ENCODE data around the genes PPP1R2C, FUNDC1 and DIPK2B.

GRCh38 chrX:42247140-42247503 is 323.8 kb upstream of the CASK start:
- PRO-cap = no peak
- RRBS, 2 experiments = no CpG with 5 or more reads among the region's 7 CpGs

DNA sequence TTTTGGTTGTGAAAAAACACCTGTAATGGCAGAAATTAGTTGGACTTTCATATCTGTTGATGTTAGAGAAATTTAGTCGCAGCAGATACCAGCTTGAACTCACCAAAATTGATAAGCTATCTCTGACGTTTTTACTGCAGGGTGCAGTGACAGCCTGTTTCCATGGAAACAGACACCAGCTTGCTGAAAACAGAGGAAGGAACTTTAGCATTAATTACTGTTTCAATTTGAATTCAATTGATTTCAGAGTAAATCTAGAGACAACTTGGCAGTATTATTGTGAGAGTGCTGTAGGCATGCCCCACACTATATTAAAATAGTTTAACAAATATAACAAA is 246.5 kb downstream of the PPP1R2C start:
- PRO-cap = no peak
- RRBS, 2 experiments = no CpG with 5 or more reads among the region's 2 CpGs

DNA sequence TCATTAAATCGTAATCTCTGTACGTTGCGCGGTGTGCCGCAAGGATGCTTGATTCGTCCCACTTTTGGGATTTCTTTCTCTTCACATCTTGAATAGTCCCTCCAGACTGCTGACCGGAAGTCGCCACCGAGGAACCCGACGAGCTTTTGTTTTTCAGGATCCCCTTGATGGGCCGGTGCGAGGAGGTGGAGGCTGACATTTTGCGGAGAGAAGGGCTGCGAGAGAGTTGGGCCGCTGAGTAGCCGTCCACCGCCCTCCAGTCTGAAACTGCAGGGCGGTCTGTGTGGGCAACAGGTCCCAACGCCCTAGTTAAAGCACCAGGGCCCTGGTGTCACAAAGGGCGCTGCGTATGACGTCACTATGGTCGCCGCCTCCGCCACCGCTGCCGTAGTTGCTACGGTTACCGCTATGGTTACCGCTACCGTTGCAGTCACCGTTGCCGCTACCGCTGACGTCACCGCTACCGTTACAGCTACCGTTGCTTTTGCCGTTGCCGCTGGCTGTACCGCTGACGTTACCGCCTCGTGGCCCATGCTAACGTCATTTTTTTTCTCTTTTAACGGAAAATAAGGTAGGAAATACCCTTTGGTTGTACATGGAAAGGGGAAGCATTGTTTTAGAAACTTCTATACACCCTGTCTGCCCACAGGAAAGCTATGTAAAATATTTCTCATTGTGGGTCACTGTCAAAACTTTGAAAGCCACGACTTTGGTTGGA is at the start of gene PPP1R2C:
PPP1R2C (minus strand) TSS at position 283 of the 718 bp plus-strand sequence.
- PRO-cap = no peak
- RRBS, 2 experiments = 34 to 55% methylated on average over 6 to 7 of the region's 48 CpGs

GRCh38 chrX:42815964-42816493 is 38.1 kb upstream of the PPP1R2C start:
- PRO-cap = no peak
- RRBS, 2 experiments = no CpG with 5 or more reads among the region's 4 CpGs

- PRO-cap = no peak
- RRBS, 2 experiments = no CpG with 5 or more reads among the region's 2 CpGs
Observed at GRCh38 chrX:43658643-43658903, 2.5 kb downstream of the MAOA start.

GRCh38 chrX:43693494-43693879 is 37.4 kb downstream of the MAOA start:
- PRO-cap = no peak
- RRBS, 2 experiments = no CpG with 5 or more reads among the region's 1 CpG

- PRO-cap = no peak
- RRBS, 2 experiments = 19 to 23% methylated on average over 5 to 9 of the region's 20 CpGs
Observed at GRCh38 chrX:43969212-43970000, 3.8 kb downstream of the NDP start.

- PRO-cap = no peak
- RRBS, 2 experiments = no CpG with 5 or more reads among the region's 7 CpGs
Observed at GRCh38 chrX:43970060-43970576, 3.1 kb downstream of the NDP start.

DNA sequence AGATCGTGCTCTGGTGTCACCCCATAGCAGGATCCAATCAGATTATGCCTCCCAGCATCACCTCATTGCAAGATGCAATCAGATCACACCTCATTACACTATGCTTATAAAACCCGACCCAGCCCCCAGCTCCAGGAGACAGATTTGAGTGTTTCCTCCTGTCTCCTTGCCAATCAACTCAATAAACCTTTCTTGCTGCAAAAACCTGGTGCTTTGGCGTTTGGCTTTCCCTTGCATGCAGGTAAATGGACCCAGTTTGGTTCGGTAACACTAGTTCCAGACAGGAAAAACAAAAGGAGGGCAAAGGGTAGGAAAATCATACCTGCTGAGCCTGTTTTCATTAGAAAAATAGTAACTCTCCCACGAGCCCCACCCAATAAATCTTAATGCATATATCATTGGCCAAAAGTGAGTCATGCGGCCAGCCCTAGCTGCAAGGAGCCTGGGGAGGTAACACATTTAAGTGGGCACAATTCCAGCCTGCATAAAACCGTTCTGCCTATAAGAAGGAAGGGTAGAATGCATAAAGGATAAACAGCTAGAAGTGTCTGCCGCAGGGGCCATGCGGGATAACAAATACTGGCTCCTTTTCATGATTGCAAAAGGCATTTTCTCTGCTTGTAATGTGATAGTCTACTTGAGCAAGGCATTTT is 37.3 kb downstream of the EFHC2 start:
- PRO-cap = no peak
- RRBS, 2 experiments = no CpG with 5 or more reads among the region's 9 CpGs

DNA sequence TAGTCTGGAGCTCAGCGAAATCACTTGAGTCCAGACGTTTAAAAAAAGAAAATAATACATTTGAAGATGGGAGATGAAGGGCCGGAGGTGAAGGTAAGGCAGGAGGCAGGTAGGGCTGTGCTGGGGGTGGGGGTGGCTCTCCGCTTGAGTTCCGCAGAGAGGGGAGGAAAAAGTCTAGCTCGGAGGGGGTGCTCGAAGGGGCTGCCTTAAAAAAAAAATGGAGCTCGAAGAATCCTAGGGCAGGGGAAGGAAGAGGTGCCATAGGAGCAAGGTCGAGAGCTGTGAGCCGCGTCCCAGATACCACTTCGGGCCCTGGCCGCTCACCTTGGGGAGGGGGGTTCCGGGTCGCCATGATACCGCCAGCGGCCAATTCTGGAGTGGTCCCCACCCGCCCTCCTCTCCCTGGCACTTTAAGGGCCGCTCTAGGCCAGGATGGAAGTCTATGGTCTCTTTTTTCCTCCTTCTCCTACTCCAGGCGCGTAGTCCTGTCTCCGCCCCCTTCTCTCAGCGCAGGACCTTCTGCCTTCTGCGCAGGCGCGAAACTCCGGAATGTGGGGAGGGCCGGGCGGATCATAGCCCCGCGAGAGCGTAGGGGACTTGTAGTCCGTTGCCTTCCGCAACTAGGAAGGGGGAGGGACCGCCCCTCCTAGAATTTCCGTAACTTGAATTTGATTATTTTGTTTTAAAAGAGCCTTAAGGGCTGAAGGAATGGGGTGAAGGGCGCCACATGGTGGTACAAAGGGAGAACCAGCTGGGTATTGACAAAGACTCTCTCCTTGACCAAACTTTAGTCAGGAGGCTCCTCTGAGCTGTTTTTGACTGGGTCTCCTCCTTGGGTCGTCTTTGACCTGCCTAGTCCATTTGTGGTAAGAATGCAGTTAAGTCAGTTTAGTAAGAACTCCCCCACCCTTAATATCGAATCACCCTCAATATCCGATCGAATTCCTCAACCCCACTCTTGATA is at the start of gene FUNDC1:
FUNDC1 (minus strand) TSS at position 379 of the 964 bp plus-strand sequence.
- PRO-cap = no peak
- RRBS, 2 experiments = no CpG with 5 or more reads among the region's 41 CpGs

DNA sequence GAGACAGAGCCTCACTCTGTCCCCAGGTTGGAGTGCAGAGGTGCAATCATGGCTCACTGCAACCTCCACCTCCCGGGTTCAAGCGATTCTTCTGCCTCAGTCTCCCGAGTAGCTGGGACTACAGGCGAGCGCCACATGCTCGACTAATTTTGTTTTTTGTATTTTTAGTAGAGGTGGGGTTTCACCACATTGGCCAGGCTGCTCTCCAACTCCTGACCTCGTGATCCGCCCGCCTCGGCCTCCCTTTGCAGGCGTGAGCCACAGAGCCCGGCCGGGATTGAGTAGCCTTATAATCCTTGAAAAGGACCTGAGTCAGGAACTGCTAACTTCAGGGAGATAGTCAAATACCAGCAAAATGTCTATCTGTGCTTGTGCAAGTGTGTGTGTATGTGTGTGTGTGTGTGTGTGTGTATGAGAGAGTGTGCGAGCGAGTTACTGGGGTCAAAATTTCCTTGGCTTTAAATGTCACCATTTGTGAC is 1.9 kb upstream of the KDM6A start:
- PRO-cap = no peak
- RRBS, 2 experiments = no CpG with 5 or more reads among the region's 15 CpGs

DNA sequence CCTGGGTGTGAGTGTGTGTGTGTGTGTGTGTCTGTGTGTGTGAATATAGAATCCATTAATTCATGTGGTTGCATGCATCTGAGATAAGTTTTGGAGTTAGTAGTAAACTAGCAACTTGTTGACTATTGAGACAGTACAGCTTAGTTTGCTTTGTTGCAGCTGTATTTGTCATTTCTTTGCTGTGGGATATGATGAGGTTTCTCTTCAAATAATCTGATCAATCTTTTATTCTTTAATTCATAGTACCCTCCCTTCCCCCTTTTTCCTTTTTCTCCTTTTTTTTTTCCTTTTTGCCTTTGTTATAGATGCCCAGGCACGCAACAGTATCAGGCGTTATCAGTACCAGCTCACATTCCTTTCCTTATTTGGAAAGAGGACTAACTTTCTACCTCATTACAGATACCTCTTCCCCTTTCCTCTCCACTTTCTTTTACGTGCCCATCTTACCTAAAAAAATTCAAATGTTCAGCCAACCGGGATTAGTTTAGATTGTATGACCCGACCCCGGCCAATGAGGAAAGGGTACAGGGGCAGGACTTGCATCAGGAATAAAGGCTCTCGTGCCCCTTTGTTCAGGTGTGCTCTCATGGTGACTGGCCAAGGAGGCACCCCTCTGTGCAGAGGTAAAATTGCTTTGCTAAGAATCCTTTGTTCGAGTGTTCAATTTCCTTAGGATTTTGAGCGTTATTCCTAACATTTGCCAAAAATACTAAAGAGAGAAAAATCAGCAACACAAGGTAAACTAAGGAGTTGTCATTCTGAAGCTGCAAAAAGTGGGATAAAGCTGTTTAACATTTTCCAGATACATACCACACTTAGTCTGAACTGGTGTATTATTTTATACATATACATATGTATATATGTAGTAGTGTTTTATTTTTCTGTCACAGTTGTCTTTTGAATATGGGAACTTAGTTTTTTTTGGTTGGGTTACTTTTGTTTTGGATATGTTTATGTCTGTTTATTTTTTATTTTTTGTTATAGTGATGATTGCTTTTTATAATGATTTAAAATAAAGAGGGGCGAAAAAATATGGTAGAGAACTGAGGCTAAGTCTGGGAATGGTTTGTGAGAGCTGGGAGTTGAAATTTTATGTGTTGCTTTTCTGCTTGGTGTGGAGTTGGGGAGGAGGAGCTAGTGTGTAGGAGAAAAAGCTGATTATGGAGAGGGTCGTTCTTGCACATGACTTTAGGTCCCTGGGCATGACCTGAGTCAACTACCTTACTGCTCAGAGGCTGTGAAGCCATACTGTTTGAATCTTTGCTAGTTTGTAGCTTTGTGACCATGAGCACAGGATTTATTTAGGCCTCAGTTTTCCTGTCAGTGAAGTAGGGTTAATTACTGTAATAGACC is 78.1 kb downstream of the KDM6A start:
- PRO-cap = no peak
- RRBS, 2 experiments = no CpG with 5 or more reads among the region's 11 CpGs

- PRO-cap = no peak
- RRBS, 2 experiments = no CpG with 5 or more reads among the region's 7 CpGs
Observed at GRCh38 chrX:45062934-45063653, 137.6 kb downstream of the DIPK2B start.

DNA sequence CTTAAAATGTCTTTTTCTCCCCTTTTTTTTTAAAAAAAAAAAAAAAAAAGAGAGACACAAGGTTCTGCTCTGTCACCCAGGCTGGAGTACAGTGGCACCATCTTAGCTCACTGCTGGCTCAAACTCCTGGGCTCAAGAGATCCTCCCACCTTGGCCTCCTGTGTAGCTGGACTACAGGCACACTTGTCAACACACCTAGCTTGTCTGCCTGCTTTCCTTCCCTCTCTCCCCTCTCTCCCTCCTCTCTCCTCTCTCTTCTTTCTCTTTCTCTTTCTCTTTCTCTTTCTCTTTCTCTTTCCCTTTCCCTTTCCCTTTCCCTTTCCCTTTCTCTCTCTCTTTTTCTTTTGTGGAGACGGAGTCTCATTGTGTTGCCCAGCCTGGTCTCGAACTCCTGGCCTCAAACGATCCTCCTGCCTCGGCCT is 132.1 kb downstream of the DIPK2B start:
- PRO-cap = no peak
- RRBS, 2 experiments = no CpG with 5 or more reads among the region's 4 CpGs

DNA sequence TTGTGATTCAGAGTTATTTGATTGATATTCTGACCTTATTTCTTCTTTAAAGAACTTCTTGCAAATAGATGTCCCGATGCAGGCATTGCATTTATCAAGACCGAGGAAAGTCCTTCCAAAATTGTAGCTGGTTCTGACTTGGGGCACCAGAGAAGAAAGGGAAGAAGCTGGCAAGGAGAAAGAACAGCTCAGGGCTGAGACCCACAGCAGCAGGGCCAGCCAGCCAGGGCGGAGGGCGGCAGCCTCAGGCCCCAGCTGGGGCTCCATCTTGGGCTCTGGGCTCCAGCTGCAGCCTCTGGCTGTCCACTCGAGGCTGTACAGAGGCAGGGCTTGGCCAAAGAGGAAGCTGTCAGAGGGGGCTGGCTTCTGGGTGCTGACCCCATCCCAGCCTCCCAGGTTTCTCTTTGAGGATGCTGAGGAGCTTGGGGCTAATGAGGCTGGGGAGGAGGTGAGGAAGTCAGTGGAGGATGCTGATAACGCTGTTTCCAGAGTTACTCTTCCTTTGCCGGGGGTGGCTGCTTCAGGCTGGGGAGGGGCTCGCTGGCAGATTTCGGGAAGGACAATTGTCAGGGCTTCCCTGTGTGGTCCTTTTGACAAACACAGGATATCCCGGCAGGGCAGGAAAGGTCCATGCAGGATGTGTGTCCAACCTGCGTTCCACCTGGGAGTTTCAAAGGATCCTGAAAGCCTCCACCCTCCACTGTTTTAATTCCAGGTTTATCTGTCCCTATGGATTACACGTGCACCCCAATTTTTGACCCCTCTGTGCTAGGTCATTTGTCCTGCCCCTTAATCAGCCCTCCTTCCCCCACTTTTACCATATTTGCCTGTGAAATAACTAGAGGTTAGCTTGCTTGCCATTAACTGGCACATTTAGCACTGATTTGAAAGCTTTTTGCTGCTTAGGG is at the start of gene DIPK2B:
DIPK2B (minus strand) TSS at position 317 of the 908 bp plus-strand sequence.
- PRO-cap = no peak
- RRBS, 2 experiments = 84% methylated on average over 3 of the region's 12 CpGs; no CpG with 5 or more reads in 1 of the 2 experiments

GRCh38 chrX:45763355-45764029 is 562.8 kb upstream of the DIPK2B start:
- PRO-cap = no peak
- RRBS, 2 experiments = no CpG with 5 or more reads among the region's 6 CpGs

GRCh38 chrX:45769552-45770723 is 569.3 kb upstream of the DIPK2B start:
- PRO-cap = bidirectional peak, plus-strand start at chrX:45770513, minus-strand start at chrX:45770267
- RRBS, 2 experiments = no CpG with 5 or more reads among the region's 23 CpGs

DNA sequence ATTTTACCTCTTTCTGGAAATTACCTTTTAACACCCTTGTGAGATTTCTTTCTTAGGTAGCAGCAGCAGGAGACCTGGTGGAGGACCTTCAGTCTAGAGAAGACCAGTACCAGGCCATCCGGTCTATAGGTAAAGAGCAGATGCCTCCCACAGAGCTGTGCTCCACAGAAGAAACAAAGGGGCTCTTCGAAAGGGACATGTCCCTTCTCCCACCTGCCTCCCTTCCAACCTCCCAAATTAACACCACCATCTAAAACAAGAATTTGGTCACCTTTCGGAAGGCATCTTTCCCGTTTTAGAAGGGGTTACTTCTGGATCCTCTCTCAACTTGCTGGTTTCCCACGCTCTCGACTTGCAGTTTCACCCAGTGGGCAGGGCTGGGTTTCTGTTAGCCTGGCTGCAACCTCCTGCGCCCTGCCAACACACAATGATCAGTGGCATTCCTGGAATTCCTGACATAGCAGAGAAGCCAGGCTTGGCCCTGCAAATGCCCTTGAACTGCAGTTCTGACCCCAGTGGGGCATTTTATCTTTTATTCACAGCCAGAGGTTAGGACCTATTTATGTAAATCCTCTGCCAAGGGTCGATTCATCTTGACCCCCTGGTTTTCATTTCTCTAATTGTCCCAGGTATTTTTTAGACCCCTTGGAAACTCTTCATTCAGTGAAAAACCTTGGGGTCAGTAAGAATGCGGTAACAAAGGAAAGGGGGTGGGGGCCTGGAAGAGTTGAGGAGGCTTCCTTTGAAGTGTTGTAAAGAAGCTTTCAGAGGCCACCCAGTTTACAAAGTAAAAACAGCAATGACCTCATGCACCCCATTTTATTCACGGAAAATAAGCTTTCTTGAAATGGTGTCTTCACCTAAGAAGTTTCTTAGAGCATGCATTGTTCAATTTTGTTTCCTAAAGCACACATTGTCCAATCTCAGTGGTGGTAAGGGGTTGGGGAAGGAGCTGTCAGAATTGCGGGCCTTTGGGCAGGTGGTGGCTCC is 119.5 kb upstream of the KRBOX4 start:
- PRO-cap = unidirectional peak, minus-strand start at position 364 of the sequence; unidirectional peak, minus-strand start at position 429 of the sequence
- RRBS, 2 experiments = no CpG with 5 or more reads among the region's 11 CpGs

- PRO-cap = no peak
- RRBS, 2 experiments = no CpG with 5 or more reads among the region's 3 CpGs
Observed at GRCh38 chrX:46600089-46600565, 26.6 kb downstream of the CHST7 start.

DNA sequence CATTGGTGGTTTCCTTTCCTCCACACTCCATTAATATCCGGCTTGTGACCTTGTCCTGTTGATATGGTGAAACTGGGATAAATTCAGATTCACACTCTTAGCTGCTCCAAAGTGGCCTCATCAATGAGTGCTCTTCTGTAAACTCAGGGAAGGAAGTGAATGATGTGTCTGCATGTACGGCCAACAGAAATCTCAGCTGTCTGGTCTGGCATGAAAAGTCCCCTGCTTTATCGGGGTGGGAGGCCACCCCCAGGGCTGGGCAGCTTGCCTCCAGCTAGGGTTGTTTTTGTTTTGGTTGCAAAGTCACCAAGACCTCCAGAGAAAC is 54.4 kb downstream of the CHST7 start:
- PRO-cap = no peak
- RRBS, 2 experiments = no CpG with 5 or more reads among the region's 3 CpGs

All from astrocyte (in vitro differentiated cells and primary cell).